ENCODE measurements around the gene NR5A2.

DNA sequence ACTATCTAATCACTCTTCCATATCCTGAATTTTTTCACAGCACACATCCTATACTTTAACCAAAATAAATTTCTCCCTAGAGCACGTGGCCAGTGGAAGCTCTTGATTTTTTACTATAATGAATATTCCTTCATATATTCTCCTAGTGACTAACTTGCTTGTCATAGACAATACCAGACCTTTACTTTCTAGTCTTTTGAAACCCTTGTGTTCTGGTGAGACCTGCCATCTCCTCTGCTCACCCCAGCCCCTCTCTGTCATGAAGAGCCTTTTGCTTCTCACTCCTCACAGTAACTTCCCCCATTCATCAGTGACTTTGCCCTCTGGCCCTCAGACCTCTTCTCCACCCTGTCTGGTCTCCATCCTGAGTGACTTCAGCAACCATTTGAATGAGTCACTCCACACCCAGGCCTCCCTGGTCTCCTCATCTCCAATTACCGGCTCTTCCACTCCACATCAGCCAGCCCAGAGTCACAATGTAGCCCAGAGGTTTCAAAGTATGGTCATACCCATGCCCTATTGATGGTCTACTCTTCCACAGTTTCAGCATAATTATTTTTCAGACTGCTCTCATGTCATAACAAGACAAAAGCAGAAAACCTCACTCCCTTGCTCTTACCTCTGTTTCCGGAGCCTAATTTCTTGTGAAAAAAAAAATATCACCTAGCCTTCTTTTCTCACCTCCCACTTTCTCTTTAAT, 35.8 kb upstream of the NEK7 start:
- RRBS = no CpG with 5 or more reads among the region's 3 CpGs

DNA sequence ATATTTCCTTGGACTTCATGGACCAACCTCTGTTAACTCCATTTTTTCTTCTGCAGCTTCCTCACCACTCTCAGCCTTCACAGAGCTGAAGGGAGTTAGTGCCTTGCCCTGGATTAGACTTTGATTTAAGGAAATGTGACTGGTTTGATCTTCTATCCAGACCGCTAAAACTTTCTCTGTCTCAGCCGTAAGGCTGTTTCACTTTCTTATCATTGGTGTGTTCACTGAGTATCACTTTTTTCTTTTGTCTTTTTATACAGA, 9.1 kb downstream of the NEK7 start:
- RRBS = no CpG with 5 or more reads among the region's 2 CpGs

GRCh38 chr1:198192409-198193236, 35.8 kb downstream of the NEK7 start:
- RRBS = no CpG with 5 or more reads among the region's 1 CpG

DNA sequence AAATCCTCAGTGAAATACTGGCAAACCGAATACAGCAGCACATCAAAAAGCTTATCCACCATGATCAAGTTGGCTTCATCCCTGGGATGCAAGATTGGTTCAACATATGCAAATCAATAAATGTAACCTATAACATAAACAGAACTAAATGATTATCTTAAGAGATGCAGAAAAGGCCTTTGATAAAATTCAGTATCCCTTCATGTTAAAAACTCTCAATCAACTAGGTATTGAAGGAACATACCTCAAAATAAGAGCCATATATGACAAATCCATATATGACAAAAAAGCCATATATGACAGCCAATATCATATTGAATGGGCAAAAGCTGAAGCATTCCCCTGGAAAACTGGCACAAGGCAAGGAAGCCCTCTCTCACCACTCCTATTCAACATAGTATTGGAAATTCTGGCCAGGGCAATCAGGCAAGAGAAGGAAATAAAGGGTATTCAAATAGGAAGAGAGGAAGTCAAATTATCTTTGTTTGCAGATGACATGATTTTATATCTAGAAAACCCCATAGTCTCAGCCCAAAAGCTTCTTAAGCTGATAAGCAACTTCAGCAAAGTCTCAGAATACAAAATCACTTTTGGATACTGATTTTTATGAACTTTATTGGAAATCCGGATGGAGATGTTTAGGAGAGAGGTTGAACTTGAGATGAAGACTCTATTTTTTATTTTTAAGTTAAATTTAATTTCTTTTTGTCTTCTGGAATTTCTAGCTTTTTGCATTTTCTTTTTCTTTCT, 36.9 kb downstream of the NEK7 start:
- RRBS = no CpG with 5 or more reads among the region's 2 CpGs

DNA sequence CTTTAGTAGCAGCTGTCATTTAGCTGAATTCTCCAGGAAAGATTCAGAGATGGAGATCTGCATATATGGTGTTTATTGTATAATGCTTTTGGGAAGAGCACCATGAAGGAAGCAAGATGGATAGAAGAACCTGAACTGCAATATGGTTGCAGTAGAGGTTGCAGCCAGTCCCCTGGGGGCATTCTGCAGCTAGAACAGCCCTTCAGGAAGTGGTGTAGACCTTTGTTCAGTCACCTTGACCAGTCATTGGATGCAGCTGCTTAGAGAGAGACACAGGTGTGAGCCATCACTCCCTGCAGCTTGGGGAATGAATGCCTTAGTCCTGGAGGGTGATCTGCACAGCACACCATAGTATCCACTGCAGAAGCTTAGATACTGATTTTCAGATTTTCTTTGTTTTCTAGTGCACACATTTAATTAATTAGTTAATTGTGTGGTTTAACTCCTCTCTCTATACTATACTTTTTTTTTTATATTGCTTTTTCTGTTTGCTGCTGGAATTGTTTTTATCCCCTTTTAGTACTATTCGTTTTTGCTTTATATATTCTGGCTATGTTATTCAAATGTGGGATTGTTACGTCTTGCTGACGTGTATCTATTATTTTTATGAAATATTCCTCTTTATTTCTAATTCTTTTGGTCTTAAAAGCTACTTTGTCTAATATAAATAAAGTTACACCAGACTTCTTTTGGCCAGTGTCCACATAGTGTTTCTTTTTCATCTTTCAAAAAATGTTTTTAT, 42.4 kb downstream of the NEK7 start:
- RRBS = no CpG with 5 or more reads among the region's 3 CpGs

- RRBS = no CpG with 5 or more reads among the region's 6 CpGs
These were observed 59.3 kb downstream of the NEK7 start for GRCh38 chr1:198216017-198216677.

GRCh38 chr1:198315078-198316270, 158.7 kb downstream of the NEK7 start:
- RRBS = no CpG with 5 or more reads among the region's 29 CpGs

DNA sequence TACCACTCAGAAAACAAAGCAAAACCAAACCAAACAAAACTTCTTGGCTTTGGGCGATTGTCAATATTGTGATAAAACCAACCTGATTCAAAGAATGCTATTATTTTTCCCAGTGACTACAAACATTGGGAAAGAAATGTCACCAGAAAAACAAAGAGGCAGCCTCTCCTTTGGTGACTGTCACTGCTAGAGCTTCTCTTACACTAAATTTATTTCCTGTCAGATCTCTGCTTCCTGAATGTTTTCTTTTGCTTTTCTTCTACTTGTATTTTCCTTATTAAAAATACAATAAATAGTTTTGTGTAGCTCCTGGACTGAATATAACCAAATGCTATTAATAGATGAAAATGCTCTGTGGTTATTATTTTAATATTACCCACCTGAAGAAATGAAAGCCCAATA, 5.7 kb downstream of the ATP6V1G3 start:
- RRBS = no CpG with 5 or more reads among the region's 1 CpG

- RRBS = no CpG with 5 or more reads among the region's 8 CpGs
These were observed 25.4 kb downstream of the PTPRC start for GRCh38 chr1:198663863-198664969.

- RRBS = no CpG with 5 or more reads among the region's 3 CpGs
These were observed 27.0 kb downstream of the PTPRC start for GRCh38 chr1:198665847-198666228.

DNA sequence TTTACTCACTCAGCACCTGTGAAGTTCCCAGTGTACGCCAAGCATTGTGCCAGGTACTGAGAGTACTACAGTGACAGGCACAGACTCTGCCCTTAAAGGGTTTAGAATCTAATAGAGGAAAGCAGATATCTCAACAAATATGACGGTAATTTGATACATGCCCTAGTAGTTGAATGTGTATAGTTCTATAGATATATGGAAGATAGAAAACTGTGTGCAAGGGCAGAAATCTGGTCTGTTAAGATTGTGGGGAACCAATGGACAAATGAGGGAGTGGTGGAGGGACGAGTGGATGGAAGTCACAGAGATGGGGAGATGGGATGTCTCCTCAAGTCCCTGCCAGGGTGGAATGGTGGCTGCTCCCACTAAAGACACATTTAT, 90.8 kb downstream of the PTPRC start:
- RRBS = no CpG with 5 or more reads among the region's 3 CpGs

GRCh38 chr1:198763209-198763855, 124.5 kb downstream of the PTPRC start:
- RRBS = no CpG with 5 or more reads among the region's 3 CpGs

DNA sequence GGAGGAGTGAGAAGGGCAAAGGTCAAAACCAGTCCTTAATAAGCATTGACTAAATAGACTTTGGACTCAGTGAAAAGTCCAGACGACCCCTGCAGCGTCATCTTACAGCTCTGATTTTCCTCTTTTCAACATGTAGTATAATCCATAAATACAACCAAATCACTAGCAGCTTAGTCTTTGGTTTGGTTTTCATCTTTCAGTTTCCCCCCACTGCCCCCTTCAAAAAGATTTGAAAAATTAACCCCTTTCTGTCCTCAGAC, 290.3 kb downstream of the PTPRC start:
- RRBS = no CpG with 5 or more reads among the region's 2 CpGs

- RRBS = no CpG with 5 or more reads among the region's 3 CpGs
These were observed at the start of gene NR5A2 for GRCh38 chr1:200027071-200027803. Gene NR5A2 (plus strand): TSS chr1:200027710.

- RRBS = no CpG with 5 or more reads among the region's 4 CpGs
These were observed 3.2 kb downstream of the NR5A2 start for GRCh38 chr1:200030672-200031140.

DNA sequence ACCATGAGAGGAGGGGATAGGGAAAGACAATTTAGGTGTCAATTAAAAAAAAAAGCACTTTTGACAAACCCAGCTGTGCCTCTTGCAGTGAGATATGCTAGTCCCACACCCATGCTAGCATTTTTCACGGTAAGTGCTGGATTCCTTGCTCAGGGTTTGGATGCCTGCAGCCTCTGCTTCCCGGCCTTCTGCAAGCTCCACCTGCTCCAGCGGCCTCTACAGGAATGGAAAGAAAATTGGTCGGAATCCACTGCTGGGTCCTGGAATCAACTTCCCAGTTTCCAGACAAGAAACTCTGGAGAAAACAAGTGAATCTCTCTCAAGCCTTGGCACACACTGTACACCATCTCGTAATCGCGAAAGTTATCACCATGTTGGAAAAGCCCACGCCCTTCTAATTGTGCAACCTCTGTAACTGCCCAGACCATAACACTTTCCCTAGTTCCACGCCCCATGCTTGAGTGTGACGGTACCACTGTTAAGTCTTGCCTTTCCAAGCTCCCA, 5.9 kb downstream of the NR5A2 start:
- RRBS = no CpG with 5 or more reads among the region's 10 CpGs

DNA sequence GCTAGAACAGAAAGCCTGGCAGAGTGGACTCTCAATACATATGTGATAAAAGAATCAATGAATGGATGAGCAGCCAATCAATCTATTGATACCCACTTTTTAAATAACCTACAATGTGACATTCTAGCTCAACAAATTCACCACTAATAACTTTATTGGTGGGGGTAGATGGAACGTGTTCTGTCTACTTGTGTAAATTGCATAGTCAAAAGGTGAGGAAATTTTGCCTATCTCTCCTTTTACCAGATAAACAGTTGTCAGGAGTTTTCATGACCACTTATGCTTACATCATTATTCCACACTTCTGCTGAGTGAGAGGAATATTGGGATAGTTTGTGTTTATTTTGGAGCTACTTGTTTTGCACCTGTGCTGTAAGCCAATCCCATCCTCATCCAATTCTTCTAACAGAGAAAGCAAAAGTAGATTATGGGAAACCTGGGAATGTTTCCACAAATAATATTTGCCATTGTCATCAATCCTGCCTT, 154.5 kb downstream of the ZNF281 start:
- RRBS = no CpG with 5 or more reads among the region's 1 CpG

DNA sequence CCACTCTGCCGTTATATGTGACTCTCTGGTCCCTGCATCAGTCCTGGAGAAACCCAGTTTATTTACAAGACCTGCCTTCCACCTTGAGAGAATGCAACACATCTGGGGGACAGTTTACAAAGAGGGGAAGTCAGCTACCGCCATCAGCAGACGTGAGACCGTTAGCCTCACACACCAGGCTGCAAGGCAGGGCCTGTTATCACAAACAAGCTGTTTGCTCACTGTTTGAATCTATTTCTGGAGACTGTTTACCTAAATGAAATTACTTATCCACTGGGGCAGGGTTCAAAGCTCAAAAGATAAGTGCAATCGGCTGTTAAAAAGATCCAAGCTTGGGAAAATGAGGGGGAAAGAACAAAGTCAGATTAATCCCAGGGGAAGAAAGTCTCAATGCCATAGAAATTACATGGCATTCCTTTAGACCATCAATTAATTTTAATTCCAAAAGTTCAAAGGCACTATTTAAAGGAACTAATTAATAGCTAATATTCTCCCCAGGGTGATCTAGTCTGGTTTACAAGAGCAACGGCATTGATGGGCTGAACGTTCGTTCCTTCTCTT, 134.4 kb downstream of the ZNF281 start:
- RRBS = no CpG with 5 or more reads among the region's 8 CpGs

DNA sequence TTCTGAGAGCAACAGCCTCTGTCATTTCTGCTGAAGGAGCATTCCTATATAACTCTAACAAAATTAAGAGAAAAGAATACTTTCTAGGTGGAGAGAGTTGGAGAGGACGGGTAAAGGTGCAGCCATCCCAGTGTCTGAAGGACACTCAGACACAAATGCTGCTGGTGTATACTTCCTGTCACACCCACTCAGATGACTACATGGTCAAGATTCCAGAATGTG, 35.4 kb downstream of the ZNF281 start:
- RRBS = no CpG with 5 or more reads among the region's 1 CpG

- RRBS = no CpG with 5 or more reads among the region's 8 CpGs
These were observed 64.0 kb upstream of the ZNF281 start for GRCh38 chr1:200473812-200474176.